Neuron (in vitro differentiated cells): Measurements from ENCODE around the gene ZNF367.

GRCh38 chr9:95003879-95004754 lies 277.6 kb downstream of the AOPEP start:
- PRO-cap = no peak

- PRO-cap = no peak
Measured at GRCh38 chr9:95019646-95020750, 293.5 kb downstream of the AOPEP start.

GRCh38 chr9:95022778-95023873 lies 294.4 kb downstream of the FANCC start:
- PRO-cap = no peak

GRCh38 chr9:95028199-95028608 lies 289.3 kb downstream of the FANCC start:
- PRO-cap = no peak

DNA sequence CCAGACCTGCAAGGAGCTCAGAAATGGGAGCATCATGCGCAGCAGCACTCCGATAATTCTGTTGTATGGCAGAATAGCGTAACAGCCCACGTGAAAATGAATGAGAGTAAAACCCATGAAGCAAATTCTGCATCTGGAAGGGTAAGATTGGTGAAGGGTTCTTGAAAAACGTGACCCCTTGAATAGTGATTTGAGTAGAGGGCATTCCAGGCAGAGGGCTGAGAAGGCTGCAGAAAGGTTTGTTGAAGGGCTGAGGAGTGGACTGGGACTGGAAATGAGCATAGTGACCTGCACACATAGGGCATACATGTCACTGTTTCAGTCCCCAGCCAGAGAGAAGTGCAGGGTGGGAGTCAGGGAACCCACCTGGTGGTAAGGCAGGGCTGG lies 273.1 kb downstream of the FANCC start:
- PRO-cap = no peak

DNA sequence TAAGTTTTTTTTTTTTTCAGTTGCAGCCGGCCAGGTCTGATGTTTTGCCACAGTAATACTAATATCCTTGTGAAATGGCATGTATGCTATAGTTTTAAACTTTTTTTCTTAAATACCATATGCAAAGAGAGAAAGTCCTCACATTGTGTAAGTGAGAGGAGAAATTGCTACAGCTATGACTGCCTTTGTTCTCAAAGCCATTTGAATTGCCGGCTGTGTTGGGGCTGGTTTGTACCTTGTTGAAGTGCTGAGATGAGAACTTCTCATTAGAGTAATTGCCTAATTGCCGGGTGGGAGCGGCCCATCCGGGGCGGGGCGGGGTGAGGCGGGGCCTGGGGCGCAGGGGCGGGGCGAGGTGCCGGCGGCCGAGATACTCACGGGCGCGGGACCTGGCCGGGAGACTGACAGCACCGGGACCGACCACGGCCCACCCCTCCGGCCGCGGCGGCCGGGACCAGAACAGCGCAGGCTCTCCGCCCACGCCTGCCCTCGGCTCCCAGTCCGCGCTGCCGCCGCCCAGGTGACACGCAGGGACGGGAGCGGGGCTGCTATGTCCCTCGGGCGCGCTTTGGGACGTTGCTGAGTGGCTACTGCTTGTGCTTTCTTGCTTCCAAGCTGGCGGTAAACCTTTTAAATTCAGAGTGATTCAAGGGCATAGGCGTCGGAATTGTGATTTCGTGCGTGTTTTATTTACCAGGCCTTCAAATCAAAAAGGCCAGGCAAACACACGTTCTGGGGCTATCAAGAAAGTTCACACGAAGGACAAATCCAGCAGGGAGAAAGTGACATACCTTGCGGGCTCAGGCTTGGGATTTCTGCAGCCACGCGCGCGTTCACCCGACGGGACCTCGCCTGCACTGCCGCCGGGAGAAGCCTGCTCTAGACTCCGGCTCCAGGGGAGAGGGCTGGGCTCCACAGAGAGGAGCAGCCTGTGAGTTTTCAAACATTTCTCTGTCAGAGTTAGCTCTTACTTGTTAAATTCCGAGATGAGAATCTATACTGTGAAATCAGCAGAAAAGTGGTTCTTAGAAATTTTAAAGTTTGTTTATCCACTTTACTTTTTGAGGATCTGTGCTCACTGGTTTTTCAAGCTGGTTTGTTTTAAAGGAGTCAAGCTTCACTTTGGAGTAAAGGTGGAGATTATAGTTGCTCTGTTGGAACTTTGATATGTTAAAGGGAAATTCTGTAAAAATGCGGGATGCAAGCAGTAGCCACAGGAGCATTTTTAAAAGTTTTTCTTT lies 269.0 kb downstream of the FANCC start:
- PRO-cap = bidirectional peak, plus-strand start at position 401 of the sequence, minus-strand start at position 396 of the sequence; unidirectional peak, minus-strand start at position 859 of the sequence

DNA sequence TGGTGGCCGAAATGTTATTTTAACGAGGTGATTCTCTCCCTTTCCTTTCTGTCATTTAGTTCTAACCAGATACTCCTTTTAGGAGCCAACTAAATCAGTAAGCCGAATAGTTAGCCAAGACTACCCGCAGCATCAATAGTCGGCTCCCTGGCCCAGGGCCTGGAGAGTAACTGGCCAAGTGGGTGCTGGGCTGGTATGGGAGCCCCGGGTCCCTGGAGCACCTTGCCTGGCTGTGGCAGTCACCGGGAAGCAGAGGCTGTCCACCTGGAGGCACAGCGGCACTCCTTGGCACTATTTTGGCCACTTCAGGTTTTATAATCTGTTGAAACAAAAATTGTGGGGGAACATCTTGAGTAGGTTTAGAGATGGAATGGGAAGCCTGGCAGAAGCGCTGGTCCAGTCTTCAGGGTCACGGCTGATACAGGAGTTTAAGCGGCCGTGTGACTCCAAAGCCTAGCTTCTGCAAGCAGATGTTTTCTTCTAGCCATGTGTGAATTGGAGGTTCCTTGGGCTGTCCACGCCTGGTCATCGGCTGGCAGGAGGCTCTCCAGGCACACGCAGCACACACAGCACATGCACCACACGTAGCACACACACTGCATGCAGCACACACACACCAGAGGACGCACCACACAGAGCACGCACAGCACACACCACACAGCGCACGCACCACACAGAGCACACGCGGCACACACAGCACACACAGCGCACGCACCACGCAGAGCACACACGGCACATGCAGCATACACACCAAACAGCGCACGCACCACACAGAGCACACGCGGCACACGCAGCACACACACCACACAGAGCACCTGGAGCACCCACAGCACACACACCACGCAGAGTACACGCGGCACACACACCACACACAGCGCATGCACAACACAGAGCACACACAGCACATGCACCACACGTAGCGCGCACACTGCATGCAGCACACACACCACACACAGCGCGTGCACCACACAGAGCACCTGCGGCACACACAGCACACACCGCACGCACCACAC lies 234.5 kb downstream of the FANCC start:
- PRO-cap = no peak

DNA sequence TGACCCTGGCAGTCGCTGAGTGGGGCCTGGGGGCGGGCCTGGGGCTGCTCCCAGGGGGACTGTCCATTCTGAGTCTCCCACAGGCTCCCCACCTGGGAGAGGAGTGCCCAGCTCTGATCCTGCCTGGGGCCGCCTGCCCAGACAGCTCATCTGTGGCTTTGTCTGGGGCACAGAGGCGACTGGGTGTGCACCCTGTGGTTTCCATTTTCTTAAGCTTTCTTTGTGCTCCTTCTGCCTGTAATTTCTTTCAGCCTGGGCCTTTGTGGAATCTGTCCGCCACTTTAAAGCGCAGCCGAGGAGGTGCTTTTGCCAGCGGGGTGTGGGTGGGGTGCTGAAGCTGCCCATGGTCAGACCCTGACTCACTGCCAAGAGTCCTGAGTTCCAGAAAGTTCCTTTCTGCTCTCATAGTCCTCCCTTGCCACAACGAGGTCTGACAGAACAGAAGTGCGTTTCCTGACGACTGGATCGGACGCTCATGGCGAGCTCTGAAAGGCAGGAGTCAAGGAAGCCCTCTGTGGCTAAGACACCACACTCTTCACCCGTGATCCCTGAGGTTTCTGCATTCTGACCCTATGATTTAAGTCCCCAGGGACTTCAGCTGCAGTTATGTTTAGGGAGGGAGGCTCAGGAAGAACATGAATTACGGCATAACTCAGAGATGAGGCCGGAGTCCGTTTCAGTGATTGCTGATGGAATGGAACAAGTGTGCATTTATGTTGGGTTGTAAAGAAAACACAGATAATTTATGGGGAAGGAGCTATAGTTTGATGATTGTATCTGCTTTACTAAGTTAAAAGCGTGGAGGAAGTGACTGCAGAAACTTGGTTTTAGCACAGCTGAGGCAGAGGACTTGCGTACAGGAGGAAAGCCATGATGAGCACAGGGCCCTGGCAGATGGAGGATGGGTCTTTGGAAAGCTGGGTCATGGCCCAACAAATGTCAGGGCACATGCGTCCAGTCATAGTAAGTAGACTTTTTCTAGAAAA lies 224.9 kb downstream of the FANCC start:
- PRO-cap = no peak

- PRO-cap = no peak
Measured at GRCh38 chr9:95157730-95158178, 159.8 kb downstream of the FANCC start.

DNA sequence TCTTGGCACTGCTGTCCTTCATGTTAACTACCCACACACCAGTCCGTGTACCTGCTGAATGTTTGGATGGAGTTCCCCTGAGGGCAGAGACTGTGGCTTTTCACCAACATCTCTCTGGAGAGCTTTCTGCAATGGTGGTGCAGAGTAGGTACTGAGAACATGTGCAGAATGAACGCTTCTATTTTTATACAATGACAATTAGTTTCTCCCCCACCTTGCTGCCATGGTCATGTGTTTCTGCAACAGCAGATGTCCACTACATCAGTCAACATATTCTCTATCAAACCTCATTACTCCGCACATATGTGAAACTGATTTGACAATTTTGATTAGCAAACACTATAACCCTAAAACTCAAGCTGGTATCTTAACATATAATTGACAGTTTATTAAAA lies 6.8 kb downstream of the PTCH1 start:
- PRO-cap = no peak

DNA sequence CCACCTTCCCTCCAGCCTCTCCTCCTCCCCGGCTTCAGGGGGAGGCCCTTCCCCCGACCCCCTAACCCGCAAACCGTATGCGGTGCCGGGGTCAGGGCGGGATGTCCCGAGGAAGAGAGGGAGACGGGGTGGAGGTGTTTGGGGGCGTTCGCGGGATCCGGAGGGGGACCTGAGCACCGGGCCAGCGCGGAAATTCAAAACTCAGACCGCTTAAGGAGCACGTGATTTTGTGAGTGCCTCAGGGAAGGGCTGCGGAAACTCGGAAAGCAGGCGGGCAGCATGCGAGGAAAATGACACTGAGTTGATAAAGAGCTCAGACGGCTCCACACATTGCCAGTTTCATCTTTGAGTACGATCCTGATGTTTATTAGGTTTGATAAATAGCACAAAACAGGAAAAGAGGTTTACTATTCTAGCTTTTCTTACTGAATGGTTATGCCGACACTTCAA lies 2.3 kb upstream of the PTCH1 start:
- PRO-cap = no peak

- PRO-cap = no peak
Measured at GRCh38 chr9:95815253-95815699, 60.2 kb upstream of the ERCC6L2 start.

DNA sequence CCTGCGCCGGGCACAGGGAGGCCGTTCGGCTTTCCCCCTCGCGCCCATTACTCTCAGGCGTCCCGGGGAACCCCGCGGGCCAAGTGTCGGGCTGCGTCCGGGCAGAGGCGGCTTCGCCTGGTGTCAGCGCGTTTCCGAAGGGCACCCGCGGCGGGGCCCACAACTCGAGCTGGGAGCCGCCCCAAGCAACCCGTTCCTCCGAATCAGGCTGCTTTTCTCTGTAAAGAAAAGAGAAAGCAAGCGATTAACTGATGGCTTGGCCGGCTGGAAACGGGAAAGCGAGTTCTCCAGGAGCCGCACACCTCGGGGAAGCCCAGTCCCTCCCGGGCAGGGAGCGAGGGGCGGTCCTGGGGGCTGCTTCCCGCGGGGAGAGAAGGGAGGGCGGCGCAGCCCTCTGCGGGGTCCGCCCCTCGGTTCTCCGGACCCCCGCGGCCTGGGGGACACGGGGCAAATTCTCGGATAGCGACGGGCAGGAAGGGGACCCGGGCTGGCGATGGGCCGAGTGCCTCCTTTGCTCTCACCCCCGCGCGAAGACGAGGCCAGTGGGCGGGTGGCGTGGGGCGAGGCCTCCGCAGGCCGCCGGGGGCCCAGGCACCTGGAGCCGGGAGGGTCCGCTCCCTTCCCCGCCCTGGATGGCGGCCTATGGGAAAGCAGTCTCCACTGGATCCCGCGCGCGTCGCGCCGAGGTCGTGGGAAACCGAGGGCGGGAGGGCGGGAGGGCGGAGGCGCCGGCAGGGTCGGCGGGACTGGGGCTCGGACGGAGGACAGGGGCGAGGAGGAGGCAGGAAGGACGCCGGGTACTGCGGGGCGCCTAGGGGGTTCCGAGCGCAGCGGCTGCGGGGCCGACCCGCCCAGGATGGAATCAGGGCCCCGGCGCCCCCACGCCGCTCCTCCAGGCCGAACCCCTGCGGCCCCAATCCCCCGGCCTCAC lies 145.8 kb downstream of the ERCC6L2 start:
- PRO-cap = no peak

DNA sequence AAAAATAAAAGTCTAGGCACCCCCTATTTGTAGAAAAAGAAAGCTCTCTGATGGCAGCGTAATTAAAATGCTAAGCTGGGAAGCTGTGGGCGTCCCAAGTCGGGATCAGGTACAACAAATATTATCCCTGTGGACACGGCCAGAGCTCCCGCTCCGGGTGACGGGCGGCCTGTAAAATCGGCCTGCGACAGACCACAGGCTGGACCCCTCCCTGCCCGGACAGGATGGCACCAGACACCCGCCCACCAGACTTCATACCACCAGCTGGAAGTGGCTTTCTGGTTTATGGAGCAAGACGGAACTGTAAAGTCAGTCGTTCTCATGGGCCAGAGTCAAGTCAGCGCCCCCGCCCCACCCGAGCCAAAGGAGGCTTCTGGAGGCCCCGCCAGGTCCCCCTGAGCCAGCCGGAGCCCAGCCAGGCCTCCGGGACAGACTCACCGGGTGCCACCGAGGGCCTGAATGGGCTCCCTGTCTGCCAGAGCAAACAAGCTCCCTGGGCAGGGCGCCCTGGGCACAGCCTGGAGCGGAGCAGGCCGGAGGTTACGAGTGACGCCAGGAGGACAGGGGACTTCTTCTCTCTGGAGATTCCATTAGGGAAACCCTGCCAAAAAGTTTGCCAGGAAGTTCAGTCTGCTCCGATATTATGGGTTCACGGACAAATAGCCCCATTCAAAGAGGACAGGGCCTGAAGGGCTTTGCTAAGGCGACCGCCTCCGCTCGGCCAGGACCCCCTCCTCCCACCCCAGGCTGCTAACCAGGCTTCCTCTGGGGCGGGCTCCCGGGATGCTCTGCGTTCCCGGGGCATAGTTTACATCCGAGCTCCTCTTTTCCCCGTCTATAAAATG lies 173.7 kb downstream of the ERCC6L2 start:
- PRO-cap = no peak

- PRO-cap = no peak
Measured at GRCh38 chr9:96095217-96095576, 206.8 kb downstream of the HSD17B3 start.

DNA sequence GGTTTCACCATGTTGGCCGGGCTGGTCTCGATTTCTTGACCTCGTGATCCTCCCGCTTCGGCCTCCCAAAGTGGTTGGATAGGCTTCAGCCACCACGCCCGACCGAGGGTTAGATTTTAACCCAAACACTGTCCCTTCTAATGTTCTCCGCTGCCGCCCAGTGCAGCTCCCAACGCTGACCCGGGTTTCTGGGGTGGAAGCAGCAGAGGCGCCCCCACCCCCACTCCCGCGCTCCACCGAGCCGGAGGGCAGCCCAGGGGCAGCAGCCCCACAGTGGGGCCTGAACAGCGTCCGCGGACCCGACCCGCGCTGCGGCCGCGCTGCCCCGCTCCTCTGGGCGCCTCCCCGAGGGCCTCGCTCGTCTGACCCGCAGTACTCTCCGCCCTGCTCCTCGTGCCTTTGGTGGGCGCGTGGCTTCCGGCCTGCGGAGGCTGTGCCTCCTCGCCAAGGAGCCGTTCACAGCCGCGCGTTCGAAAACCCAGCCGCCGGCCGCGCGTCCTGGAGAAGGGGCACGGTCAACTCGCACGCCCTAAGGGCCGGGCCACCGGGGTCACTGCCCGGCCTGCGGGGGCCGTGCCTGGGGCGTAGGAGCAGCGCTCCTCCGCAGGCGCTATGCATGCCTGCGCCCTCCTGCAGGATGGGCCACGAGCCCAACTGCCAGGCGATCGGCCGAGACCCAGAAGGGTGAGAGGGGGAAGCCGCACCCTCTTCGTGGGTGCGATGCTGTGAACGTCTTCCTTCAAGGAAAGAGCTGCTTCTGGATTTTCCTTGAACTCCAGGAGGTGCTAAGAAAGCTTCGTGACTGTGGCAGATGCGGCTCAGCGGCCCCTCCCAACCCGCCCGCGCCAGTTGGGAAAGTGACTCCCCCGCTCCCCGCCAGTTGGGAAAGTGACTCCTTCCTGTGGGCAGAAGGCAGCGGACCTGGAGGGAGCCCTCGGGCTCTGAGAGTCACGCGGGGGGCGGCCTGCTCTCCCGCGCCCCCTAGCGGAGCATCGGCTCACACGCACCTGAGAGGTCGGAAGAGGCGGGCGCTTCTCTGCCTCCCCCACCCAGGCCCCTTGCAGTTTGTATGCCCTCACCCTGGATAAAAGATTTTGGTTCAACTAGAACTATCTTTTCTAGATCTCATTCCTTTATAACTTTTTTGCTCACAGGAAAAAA lies 82.7 kb downstream of the HSD17B3 start:
- PRO-cap = unidirectional peak, minus-strand start at position 943 of the sequence

DNA sequence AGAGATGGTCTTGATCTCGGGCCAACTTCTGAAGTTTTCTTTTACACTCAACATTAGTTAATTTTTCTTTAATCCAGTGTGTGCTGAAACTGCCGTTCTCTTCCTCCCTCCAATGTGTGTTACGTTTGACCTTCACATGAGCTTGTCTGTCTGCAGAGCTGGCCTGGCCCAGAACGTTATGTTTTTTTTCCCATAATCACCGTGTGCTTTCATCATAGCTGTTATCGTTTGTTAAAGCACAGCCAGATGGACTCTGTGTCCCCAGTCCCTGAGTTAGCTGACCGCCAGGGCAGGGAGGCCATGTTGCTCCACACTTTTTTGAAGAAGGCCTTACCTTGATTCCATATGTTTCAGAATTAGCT lies 55.8 kb downstream of the HSD17B3 start:
- PRO-cap = no peak

DNA sequence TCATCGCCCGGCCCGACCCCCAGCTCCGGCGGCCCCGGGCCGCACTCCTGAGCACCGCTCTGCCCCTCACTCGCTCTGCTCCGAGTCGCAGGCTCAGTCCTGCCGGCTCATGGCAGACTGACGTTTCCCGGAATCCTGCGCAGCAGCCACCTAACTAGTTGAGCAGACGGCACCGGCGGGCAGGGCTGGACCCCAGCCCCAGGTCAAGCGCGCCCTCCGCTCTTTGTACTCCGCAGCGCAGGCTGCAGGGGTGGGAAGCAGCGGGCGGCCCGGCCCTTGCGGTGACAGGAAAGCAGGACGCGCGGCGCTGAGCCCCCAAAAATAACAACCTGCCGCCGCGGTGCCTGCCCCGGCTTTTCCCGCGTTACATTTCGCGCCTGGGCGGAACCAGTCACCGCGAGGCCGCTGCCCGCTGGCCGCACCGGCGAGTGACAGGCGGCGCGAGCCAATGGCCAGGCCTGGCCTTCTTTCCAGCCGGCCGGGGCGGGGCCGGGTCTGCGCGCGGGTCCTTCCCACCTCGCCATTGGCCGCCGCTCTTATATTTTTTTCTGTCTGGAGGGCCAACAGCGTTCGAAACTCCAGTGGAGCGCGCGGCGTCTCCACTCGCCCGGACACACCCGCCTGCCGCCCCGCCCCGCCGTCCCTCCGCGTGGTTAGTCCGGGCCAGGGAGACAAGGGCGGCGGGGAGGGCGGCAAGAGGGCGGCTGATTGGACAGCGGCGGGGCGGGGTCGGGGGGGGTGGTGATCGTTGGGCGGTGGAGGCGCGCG lies at the start of gene ZNF367:
Gene ZNF367 (minus strand): TSS at position 342 of the 768 bp plus-strand sequence.
- PRO-cap = bidirectional peak, plus-strand start at position 226 of the sequence, minus-strand start at position 358 of the sequence

- PRO-cap = bidirectional peak, plus-strand start at chr9:96418825, minus-strand start at chr9:96419334
Measured at GRCh38 chr9:96419240-96419715, 1.1 kb upstream of the ZNF367 start.

DNA sequence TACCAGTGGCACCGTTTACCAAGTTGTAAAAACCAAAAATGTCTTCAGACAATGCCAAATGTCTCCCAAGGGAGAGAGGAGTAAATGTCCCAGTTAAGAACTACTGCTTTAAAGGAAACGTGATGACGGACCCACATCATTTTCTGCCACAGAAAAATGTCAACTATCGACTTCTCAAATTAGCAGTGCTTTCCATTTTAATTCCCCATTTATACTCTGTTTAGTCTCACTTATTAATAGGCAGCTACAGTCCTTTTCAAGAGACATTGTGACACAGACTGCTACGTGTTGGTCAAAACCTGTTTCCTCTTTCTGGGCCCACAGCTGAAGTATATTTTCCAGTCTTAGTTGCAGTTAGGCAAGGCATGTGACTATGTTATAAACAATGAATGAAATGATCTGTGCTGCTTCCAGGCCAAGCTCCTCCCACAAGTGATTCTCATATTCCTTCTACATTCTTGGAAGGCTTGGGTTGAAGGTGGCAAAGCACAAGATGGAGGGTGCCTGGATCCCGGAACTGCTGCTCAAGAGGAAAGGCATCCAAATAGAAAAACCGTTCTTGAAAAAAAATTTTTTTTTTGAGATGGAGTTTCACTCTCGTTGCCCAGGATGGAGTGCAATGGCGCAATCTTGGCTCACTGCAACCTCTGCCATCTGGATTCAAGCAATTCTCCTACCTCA lies 8.7 kb downstream of the PRXL2C start:
- PRO-cap = no peak